Glomerular endothelial cell (primary cell): ENCODE data around the gene RD3L.

GRCh38 chr14:103398664-103399186 is 13.5 kb downstream of the MARK3 start:
- RAMPAGE, long total RNA = no peak

GRCh38 chr14:103518179-103518542 is 4.5 kb downstream of the CKB start:
- RAMPAGE, long total RNA = no peak

GRCh38 chr14:103520442-103520683 is 2.3 kb downstream of the CKB start:
- RAMPAGE, long total RNA = no peak

- RAMPAGE, long total RNA = no peak
Measured at GRCh38 chr14:103535939-103536469, 7.0 kb downstream of the TRMT61A start.

DNA sequence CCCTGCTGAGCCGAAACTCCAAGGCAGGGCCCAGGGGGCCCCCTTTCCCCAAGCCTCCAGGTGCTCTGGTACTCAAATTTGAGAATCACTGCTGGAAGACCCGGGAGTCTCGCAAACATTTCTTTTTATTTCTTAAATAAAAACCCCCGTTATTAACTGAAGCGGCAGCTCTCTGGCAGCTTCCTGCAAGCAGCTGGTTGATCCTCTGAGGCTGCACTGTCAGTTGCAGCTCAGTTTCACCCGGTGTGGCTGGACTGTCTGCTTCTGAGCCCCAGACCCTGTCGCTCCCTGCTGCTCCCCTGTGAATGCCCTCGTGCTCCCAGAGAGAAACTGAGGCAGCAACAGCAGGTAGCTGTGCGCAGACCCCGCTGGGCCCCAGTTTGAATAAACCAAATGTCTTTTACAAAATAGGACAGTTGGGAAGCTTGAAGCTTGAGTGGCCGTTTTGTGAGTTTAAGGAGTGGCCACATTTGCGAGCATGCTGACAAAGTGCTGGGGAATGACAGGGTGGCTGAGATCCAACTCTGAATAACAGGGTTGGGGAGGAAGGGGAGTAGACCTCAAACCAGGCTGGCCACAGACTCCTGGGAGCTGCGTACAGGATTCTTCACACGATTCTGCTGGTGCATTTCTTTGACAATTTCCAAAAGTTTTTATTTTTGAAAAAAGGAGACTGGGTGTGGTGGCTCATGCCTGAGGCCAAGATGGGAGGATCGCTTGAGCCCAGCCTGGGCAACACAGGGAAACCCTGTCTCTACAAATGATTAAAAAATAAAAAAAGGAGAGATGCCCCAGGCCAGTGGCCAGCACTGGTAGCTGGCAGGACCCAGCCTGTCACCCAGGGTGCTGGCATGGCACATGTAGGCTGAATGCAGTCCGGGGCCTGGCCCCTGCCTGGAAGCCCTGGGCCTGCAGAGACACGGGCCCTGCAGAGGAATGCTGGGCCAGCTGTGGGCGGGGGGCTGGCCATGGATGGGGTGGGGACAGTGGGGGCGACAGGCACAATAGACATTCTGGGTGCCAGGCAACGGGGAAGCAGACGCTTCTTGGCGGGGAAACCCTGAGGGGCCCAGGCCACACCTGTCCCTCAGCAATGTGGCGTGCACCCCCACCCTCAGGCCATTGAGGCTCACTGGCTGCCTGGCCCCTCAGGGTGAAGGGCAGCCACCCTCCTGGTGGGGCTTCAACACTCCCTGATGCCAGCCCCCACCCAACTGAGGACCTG is 11.6 kb downstream of the TRMT61A start:
- RAMPAGE, long total RNA = no peak

GRCh38 chr14:103556345-103556670 is 6.1 kb downstream of the BAG5 start:
- RAMPAGE, long total RNA = no peak

DNA sequence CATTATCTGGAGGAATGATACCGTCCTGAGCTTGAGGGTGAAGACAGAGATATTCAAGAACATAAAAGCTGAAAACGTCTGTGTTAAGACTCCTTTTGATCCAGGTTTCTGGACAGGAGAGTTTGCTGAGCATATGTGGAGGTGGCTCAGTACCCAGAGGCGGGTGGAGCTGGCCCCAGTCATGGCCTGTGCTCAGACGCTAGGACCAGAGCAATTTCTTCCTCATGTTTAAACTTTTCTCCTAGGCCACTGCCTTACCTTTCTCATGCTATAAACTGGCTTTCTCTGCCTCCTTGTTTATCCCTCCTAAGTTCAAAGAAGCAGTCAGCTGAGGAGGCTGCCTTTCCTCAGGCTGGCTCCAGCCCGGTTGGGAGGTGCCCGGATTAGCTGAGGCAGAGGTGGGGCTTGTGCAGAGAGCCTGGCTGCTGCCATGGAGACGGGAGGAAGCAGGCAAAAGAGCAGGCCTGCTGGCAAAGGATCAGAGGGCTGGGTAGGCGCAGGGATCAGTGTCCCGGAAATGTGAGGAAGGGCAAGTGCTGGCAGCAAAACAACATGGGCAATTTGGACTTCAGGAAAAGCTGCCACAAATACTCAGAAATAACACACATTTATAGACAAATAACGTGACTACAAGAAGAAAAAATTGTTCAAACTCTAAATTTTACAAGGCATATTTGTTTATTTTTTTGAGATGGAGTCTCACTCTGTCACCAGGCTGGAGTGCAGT is 13.8 kb downstream of the COA8 start:
- RAMPAGE, long total RNA = no peak

DNA sequence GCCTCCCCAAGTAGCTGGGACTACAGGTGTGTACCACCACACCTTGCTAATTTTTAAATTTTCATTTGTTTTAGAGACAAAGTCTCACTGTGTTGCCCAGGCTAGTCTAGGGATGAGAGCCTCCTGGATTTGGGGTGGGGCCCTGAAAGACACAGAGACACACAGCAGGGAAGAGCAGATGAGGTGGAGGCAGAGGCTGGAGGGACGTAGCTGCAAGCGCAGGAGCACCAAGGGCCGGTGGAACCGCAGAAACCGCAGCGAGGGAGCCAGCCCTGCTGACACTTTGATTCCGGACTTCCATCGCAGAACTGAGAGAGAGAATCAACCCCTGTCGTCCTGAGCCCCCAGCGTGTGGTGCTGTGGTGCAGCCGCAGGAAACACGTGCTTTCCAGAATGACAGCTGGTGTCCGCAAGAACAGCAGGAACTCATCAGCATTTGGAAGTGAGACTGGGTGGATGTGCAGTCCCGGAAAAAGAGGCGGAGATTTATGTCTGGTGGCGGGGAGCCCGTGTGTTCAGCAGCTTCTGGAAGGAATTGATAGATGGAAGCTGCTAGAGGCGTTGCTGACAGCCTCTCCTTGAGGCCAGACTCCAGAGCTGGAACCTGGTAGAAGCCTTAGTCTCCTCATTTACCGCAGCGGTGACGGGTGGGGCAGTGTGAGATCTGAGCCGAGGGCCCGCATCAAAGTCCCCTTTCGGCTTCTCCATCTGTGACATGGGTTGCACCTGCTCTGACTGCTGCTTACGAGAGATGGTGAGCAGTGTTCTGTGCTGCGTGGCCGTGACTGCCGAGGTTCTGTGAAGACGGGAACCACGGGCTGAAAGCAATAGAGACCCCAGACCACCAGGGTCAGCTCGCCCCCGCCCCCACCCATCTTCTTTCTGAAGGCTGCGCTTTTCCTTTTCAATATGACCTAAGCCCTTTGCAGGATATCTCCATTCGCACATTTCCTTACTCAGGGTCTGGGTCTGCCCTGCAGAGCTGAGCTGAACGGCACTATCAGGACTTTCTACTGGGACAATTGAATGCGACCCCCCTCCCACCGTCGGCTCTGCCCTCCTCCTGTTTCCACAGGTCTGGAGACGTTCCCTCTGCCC is 21.8 kb upstream of the KLC1 start:
- RAMPAGE, long total RNA = no peak

- RAMPAGE, long total RNA = no peak
Measured at GRCh38 chr14:103695901-103697141, 18.9 kb downstream of the XRCC3 start.

GRCh38 chr14:103710688-103711265 is 4.5 kb downstream of the XRCC3 start:
- RAMPAGE, long total RNA = no peak

GRCh38 chr14:103871838-103872750 is 24.7 kb upstream of the PPP1R13B start:
- RAMPAGE, long total RNA = no peak

GRCh38 chr14:103942258-103942887 is at the start of gene RD3L:
Gene RD3L (minus strand): TSS chr14:103942529.
- RAMPAGE, long total RNA = no peak

DNA sequence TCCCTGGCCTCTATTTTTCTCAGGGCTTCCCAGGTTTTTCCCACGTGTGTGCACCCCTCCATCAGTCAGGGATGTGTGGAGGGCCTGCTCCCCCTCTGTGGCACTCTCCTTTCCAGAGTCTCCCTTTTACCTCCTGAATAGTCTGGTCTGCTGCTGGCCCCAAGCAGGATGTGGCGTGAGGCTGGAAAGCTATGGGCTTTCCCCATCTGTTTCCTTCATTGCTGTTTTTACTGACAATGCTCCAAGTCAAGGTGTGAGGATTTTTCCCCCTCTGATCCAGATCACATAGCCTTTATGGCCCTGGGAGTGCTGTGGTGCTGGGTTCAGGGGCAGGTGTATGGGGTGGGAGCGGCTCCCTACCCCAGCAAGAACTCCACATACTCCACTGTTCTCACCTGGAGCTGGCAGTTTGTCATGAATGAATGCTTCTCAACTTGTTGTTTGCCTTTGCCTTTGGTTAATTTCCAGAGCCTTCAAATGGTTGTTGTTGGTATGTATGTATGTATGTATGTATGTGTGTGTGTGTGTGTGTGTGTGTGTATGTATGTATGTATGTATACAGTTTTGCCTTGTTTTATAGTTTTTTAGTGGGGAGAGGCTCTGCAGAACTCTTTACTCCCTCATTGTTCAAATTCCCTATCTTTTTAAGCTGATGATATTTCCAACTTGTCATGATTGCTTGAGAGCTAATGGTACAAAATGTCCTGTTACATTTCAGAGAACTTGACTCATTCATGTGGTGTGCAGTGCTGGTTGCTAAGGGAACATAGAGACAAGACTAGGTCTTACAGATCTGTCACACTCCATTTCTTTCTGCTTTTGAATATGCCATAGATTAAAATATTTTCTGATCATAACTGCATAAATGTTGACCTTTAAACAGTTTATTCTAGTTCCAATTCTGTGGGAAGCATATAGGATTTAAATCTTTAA is 36.6 kb upstream of the ASPG start:
- RAMPAGE, long total RNA = no peak

- RAMPAGE, long total RNA = no peak
Measured at GRCh38 chr14:104149612-104150189, 11.3 kb downstream of the KIF26A start.

DNA sequence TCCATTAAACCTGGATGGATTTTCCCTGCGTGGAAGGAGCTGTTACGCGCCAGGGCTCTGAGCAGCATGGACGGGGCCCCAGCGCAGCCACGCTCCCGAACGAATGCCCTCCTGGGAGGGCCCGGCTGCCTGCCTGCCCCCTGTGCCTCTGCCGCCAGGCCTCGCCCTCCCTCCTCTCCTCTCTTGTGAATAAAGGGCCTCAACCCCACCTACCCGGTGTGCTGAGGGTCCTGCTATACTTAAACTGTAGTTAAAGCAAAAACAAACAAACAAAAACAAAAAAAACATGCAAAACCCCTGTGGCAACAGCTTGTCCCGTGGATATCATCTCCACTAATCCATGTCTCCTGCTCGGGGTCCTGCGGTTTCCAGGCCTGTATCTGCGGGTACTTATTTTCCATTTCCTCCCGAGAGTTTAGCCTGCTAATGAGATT is 85.5 kb downstream of the KIF26A start:
- RAMPAGE, long total RNA = no peak

GRCh38 chr14:104225092-104225434 is 86.7 kb downstream of the KIF26A start:
- RAMPAGE, long total RNA = no peak

DNA sequence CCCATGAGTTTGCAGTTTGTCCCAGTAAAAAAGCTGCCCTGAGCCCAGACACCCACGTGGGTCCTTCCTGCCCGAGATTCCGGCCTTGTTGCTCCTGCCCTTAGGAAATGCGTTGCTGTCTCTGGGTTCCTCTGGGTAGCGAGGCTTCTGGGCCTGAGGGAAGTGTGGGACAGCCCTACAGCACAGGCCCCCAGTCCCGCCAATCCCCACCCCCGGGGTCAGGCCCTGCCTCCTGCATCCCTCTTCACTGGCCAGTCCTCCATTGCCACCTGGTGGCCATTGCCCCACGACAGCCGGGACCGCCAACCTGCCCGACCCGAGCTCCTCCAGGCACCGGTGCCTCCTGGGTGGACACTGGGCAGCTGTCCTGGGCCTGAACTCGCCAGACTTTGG is 15.6 kb upstream of the C14orf180 start:
- RAMPAGE, long total RNA = no peak

DNA sequence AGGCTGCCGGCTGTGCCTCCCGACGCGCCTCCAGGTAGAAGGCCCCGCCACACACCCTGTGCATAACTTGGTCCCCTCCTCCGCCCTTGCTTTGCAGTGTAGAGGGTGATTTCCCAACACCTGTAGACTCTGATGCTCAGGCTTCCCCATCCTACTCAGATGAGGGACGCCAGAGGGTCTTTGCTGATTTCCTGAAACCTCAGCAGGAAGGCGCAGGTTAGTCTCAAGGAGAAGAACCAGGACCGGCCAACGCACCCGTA is 28.3 kb upstream of the TMEM179 start:
- RAMPAGE, long total RNA = no peak

- RAMPAGE, long total RNA = no peak
Measured at GRCh38 chr14:104656303-104656716, 33.1 kb upstream of the INF2 start.

- RAMPAGE, long total RNA = no peak
Measured at GRCh38 chr14:104658209-104658960, 31.0 kb upstream of the INF2 start.